A172 (cell line): ENCODE measurements around a stretch of chr15.

- RAMPAGE, long total RNA, result no peak
Measured at GRCh38 chr15:94306664-94307237, 75.4 kb downstream of the MCTP2 start.

- RAMPAGE, long total RNA, result no peak
Measured at GRCh38 chr15:94355718-94356306, 124.5 kb downstream of the MCTP2 start.

DNA sequence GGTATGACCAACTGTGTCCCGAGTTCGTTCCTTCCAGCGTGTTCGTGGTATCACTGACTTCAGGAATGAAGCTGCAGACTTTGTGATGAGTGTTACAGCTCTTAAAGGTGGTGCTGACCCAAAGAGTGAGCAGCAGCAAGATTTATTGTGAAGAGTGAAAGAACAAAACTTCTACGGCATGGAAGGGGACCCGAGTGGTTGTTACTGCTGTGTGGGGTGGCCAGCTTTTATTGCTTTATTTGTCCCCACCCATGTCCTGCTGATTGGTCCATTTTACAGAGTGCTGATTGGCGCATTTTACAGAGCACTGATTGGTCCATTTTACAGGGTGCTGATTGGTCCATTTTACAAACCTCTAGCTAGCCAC lies 1016.0 kb downstream of the MCTP2 start:
- RAMPAGE, long total RNA, result no peak

GRCh38 chr15:95284897-95285553 lies 1045.5 kb upstream of the NR2F2 start:
- RAMPAGE, long total RNA, result no peak

DNA sequence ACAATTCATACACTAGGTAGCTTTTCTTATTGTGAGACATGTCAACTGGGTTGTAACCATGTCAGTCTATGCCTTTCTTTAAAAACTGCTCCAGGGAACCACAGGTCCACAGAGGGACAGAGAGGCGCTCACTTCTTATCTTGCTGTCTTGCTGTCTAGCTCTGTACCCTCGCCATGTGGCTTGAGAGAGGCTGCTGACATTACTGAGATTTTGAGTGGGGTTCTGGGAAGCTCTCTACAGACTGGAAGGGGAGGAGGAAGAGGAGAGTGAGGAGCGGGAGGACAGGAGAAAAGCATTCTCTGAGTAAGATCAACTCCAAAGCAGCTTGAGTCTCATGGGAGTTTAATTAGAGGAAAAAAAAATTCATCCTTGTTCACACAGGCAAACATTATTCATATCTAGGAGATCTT lies 1037.1 kb upstream of the NR2F2 start:
- RAMPAGE, long total RNA, result no peak

- RAMPAGE, long total RNA, result no peak
Measured at GRCh38 chr15:95368258-95368656, 962.2 kb upstream of the NR2F2 start.

DNA sequence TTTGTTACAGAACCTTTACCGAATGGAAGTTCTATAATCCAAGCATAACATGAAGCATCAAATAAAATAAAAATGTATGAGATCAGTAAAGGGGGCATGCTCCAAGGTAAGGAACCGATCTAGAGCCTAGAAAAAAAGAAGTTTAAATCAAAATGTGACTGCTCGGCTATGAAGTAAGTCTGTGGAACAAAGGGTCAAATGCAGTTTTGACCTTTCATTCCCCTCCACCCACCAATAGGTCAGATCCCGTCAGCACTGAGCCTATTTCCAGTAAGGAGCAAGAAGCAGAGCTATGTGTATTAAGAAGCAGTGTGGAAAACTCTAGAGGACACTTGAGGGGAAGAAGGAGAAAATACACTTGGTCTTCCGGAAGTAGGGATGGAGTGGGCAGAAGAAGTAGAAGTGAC lies 888.5 kb upstream of the NR2F2 start:
- RAMPAGE, long total RNA, result no peak

DNA sequence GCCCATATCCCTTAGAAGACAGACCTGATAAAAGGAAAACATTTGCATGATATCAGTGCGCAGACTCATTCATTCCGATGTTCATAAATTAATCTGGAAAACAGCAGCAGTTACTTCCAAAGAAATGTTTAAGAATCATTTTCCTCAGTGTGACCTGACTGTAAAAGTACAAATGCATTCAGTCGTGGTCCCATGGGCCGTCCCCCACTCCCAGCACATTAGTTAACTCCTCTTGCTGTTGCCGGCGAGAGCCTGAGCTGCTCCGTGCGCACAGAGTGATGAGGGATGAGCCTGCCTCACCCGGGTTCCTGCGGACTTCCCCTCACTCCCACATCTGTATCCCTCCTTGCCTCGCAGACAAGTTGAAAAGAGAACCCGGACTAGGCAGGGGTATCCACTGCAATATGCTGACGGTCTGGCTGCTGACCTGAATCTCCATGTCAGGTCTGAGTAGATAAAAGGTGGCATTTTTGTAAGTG lies 861.7 kb upstream of the NR2F2 start:
- RAMPAGE, long total RNA, result no peak

DNA sequence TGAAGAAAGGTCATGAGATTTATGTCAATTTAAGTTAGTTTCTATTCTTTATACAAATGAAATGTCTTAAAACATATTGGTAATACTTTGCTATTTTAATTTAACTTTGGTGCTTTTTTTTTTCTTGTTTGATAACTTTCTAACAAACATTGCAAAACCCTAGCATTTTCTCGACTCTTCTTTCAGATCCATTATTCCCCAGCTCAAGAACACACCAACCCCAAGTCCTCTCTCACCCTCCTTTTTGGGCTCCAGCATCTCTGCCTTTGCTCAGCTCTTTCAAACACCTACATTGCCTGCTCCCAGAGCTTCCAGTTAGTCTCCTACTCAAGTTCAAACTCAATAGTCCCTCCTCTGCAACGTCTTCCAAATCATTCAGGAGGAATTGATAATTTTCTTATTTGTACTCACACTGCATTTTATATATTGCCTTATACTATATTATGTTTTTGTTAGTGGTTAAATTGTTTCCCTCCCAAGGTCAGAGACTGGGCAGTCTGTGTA lies 852.4 kb upstream of the NR2F2 start:
- RAMPAGE, long total RNA, result no peak

DNA sequence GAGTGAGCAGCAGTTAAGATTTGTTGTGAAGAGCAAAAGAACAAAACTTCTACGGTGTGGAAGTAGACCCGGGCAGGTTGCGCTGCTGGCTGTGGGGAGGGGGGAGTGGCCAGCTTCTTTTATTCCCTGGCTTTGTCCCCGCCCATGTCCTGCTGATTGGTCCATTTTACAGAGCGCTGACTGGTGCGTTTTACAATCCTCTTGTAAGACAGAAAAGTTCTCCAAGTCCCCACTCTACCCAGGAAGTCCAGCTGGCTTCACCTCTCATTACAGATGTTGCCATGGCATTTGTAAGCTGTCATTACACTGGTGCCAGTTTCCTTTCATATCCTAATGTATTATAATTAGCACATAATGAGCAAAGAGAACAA lies 458.4 kb upstream of the NR2F2 start:
- RAMPAGE, long total RNA, result no peak

GRCh38 chr15:96042818-96043371 lies 287.6 kb upstream of the NR2F2 start:
- RAMPAGE, long total RNA, result no peak

GRCh38 chr15:96180227-96180532 lies 150.3 kb upstream of the NR2F2 start:
- RAMPAGE, long total RNA, result no peak

DNA sequence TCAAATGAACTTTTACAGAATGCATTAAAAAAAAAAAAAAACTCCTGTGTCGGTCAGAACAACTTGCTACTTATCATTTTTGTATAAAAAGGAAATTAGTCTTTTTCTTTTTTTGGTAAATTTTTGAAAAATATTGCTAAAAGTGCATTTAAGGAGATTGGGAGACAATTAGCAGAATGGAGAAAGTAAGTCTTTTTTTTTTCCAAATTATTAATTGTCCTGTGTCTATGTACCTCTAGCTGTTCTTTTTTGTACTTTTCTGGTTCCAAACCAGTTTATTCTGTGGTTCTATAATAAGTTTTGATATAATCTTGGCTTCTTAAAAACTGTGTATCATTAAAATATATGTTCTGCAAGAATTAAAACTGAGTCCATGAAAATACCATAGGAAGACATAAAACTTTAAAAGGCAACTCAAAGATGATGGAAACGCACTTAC lies 7.3 kb downstream of the NR2F2 start:
- RAMPAGE, long total RNA, result no peak

DNA sequence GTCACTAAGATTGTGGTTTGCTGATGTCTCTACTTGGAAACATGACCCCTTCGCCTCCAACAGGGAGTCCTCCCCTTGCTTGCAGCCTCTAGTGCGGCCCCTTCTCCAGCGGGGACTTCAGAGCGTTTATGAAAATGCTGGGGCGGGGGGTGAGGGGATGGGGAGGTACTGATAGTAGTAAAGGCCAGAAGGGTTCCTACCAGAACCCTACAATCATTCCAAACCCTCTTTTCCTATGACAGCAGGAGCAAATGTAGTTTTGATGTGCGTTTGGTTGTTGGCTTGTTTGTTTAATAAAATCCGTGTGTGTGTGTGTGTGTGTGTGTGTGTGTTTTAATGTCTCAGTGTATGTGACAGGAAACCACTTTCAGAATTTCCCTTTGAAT lies 17.5 kb downstream of the NR2F2 start:
- RAMPAGE, long total RNA, result no peak

- RAMPAGE, long total RNA, result no peak
Measured at GRCh38 chr15:96353165-96353523, 22.6 kb downstream of the NR2F2 start.

DNA sequence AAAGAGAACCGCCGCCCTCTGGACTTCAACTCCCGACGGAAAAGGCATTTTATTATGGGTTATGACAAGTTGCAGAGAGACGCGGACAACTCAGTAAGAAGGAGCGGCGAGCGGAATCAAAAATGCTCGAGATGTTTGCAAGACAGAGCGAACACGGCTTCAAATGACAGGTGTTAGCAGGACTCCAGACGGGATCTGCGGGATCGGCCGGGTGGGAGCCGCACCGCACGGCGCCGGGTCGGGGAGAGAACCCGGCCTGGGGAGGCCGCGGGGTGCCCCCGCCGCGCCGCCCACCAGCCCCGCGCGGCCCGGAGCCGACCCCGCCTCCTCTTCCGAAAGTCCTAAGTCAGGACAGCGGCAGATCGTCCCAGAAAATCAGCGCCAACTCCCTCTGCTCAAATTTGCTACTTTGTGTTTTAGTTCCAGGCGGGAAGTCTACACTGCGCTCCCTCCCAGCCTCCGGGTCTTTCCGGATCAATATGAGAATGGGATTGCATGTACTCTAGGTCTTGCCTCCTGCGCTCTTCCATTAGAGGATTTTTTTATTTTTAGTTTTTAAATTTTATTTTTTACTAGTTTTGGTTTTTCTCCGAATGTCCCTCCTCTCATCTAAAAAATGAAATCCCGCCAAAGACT lies 79.2 kb downstream of the NR2F2 start:
- RAMPAGE, long total RNA, result no peak

- RAMPAGE, long total RNA, result no peak
Measured at GRCh38 chr15:96888642-96889040, 558.1 kb downstream of the NR2F2 start.

DNA sequence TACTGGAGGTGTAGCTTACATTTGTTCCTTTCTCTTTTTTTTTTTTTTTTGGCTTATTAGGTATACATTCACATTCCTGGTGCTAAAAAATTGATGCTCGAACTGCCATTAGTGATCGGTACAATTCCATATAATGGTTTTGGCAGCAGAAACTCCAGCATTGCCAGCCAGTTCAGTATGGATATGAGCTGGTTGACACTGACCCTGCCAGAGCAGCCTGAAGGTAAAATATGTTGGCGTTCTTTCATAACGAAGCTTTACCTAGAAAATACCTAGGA lies 9.3 kb downstream of the ARRDC4 start:
- RAMPAGE, long total RNA, result no peak

- RAMPAGE, long total RNA, result no peak
Measured at GRCh38 chr15:98649998-98650229, 1.6 kb downstream of the IGF1R start.

DNA sequence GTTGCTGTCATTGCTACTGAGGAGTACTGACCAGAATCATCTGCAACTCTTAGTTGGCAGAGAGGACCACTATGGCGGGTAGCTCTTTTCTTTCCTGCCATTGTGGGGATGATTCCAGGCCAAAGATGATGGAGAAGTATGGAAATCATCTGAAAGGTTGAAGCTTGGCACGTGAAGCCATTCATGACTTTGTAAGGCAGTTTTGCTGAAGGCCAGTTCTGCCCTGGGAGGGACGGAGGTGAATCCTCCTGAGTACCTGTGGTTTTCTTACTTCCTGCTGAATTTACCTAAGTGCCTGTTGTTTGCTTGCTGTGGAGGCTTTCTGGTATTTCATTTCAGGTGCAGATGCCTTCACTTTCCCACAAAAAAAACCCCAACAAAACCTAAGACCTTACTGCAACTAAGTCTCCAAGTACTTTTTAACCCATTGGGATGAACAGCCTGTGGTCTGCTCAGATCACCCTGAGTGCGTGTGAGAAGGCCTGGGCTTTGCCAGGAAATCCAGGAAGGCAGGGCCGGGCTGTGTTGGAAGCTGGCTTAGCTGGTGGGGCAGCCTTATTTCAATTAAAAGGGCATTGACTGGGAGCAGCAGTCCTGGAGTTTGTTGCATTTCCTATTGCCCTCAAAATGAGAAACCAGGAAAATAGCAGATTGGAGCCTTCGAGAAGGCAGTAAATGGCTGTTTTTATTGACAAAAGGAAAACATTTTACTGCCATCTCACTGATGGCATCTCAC lies 65.2 kb downstream of the IGF1R start:
- RAMPAGE, long total RNA, result no peak